ENCODE measurements around a stretch of chr10.

DNA sequence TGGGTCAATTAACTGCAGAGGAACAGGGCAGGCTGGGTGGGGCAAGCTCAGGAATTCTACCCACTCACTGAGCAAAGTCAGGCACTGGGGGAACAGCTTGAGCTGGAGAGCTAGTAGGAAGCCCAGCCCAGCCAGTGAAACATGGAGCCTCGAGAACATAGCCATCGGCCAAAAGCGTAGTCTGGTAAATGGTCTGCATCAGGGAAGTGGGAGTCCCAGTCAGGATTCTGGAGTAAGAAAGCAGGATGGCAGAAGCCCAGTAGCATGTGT lies 65.6 kb upstream of the MXI1 start:
- RRBS = no CpG with 5 or more reads among the region's 3 CpGs

DNA sequence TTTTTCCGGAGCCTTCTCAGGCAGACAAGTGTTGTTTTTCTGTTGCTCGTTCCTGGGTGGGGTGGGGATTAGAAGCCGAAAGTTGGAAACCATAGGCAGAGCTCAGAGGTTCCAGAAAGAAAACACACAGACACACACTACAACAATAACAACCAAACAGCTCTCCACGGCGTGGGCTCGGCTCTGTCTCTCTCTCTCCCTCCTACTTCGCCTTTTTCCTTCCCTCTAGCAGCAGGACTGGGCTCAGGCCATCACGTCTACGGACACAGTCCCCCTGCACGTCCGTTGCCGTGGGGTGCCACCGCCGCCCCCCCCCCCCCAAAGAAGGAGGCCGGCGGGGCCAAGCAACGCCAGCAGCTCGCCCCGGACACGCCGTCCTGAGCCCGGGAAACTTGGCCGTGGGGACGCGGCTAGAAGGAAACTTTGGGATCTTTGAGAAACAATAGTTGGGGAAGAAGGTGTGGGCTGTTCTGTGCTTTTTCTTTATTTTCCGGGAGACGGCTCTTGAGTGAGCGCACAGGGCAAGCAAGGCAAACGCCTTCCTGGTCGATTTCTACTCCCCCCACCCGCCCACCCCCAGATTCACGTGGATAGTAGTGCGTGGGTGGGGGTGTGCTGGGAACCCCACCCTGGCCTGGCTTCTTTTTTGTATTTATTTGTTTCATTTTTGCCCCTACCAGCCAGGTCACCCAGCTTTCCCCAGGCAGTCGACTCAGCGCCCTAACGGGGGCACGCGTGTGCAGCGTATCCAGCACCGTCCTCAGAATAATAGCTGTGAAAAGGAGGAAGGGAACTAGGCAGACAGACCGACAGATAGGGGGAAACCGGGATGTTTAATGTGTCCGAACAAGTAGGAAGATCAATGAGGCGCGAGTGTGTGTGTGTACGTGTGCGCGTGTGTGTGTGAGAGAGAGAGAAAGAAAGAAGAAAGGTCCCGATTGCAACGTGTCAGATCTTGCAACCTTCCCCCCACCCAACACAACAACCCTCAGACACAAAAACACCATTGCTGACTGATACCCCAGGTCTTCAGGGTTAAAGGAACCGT lies 1.4 kb downstream of the MXI1 start:
- RRBS = no CpG with 5 or more reads among the region's 51 CpGs

DNA sequence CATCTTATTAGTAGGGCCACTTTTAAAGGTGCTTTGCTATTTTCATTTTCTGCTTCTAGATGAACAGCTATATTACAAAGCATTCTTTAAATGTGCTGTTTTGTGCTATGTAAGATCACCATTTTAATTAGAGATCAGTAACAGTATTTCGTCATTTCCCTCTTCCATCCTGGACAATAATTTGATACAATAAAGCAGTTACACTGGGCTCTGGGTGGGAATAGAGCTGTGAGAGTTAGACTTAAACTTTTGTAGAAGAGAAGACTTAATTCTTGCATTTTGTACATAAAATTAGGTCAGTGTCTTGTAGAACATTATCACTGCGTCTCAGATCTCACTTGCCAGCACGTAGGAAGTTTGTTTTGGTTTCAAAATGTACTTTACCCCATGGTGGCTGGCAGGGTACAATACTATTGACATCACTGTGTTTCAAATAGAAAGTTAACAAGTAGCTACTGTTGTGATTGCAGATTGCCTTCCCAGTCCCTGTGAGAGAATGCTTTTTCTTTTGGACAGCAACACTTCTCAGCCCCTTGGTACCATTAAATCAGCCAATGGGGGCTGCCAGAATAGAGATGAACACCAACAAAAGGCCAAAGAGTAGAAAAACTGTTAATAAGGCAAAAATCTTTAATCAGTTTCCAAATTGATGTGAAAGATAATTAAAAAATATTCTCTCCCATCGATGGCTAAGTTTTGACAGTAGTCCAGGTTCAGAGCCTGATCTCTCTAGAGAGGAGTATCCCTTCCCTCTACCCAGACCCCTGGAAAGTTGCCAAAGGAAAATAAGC lies 35.2 kb downstream of the SMNDC1 start:
- RRBS = no CpG with 5 or more reads among the region's 4 CpGs

- RRBS = no CpG with 5 or more reads among the region's 6 CpGs
Observed at GRCh38 chr10:110496632-110497120, 1.0 kb upstream of the DUSP5 start.

DNA sequence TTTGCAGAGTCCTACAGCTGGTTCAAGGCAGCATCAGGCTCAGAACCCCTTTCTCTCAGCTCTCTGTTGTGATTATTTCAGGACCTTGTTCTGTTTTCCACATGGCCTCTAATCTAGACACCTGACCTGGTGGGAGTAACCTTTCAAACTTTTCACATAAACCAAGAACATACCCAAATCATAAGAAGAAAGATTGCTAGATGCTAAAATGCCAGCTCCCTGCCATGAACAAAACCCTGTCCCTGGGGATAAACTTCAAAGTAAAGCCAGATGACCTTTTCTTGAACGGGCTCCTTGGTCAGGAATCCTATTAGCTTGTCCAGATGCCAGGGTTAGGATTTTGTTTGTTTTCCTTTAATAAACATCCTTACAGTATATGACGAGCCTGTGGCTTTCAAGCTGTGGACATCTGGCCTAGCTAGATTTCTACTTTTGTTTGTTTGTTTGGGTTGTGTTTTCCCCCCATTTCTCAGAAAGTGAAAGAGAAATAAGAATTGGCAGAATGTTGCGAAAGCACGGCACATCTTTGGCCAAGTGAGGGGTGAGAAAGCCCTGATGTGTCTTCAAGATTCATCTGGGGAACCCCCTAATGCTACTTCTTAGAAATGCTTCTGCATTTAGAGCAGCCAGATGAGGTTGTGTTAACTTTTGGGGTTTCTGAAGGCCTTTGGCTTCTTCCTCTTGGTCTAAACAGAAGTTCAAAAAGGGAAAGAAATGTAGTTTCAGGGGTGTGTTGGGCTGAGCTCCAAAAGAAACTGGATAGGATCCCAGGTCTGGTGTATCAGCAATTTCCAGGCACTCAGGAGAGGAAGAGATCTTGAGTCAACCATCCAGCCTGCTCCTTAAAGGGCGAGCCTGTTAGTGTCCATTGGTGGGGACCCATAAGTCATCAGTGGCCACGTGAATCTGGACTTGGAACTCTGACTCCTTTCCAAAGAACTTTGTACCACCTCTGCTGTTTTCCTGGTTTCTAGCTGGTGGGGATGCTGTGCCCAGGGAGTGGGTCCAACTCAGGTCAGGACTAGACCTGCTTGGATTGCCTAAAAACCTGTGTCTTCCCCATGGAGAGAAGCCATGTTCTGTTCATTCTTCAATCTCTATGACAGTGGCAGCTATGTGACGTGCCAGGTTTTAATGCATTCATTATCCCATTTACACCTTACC lies 6.4 kb downstream of the DUSP5 start:
- RRBS = no CpG with 5 or more reads among the region's 7 CpGs

- RRBS = no CpG with 5 or more reads among the region's 2 CpGs
Observed at GRCh38 chr10:110582372-110582825, 14.9 kb downstream of the SMC3 start.

DNA sequence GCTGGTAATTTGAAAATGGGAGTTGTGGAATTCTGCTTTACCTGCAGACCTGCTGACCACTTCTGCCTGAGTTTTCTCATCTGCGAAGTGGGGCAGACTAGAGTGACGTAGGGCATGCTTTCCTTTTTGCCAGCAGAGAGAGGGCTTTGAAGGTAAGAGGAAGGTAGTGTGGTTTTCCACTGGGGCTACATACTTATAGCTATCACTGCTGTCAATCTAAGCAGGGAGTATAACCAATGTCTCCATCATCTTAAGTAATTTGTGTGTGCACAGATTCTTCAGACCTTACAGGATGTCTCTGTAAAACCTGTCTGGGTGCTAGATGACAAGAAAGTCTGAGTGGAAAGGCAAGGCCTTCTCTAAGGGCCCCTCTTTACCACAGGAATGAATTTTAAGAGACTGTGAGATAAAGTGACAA lies 106.8 kb downstream of the RBM20 start:
- RRBS = no CpG with 5 or more reads among the region's 2 CpGs

DNA sequence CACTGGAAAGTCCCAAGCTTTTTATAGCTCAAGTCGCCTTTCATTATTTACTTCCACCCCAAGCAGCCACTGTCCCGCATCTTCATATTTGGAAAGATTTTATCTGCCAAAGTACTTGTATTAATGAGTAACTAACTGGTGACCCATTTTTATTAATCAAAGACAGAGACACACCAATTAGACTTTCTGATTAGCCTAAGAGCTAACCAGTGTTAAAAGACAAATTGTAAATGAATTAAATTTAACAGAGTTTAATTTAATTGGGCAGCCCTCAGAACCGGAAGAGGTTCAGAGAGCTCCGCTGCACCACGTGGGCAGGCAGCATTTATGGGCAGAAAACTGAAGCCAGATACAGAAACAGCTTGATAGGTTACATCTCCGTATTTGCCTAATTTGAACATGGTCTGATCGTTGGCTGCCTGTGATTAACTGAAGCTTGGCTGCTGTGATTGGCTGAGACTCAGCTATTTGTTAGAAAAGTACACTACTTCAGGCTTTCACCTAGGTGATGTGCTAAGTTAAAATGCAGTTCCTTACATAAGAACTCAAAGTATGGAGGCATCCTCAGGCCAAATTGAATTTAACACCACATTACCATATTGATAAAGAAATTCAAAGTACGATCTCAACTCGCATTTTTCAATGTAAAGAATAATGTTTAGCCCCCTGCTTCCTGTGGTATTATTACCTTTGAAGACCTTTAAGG lies 78.3 kb upstream of the PDCD4 start:
- RRBS = no CpG with 5 or more reads among the region's 9 CpGs

DNA sequence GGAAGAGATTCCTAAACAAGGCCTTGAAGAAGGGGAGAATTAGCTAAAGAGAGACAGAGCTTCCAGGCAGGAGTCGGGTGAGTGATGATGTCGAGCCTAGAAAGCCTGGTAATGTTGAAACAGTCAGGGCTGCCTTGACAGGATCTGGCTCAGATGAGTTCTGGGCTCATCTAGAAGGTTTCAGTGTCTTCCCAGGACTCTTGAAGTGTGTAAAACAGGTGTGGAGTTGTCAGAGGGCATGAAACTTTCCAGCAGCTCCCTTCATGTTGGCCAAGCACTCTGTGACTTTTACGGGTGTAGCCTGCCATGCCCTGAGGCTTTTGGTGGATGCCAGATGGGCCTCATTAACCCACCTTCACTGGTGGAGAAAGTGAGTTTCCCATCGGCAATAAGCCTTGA lies 66.5 kb upstream of the PDCD4 start:
- RRBS = no CpG with 5 or more reads among the region's 4 CpGs

DNA sequence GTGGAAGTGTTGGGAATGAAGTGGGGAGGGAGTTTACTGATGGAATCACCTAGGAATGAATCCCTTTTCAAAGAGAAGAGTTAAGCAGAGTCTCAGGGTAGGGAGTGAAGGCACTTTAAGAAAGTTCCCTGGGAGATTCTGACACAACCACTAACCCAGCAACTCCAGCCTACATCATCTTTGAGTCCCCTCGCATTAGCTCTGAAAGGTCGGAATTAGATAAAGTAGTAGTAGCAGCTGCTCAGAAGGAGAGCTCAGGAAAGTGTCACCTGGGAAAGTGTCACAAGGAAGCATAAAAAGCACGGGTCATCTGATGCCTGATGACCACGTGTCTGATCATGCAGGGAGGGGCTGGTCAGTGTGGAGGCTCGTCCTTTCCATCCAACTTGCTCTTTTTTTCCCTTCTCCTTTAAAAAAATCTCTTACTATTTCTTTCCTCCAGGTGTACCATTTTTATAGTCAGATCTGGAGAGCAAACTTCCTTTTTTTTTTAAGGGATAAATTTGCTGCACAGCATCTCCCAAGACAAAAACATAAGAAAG lies 47.1 kb upstream of the PDCD4 start:
- RRBS = no CpG with 5 or more reads among the region's 5 CpGs

DNA sequence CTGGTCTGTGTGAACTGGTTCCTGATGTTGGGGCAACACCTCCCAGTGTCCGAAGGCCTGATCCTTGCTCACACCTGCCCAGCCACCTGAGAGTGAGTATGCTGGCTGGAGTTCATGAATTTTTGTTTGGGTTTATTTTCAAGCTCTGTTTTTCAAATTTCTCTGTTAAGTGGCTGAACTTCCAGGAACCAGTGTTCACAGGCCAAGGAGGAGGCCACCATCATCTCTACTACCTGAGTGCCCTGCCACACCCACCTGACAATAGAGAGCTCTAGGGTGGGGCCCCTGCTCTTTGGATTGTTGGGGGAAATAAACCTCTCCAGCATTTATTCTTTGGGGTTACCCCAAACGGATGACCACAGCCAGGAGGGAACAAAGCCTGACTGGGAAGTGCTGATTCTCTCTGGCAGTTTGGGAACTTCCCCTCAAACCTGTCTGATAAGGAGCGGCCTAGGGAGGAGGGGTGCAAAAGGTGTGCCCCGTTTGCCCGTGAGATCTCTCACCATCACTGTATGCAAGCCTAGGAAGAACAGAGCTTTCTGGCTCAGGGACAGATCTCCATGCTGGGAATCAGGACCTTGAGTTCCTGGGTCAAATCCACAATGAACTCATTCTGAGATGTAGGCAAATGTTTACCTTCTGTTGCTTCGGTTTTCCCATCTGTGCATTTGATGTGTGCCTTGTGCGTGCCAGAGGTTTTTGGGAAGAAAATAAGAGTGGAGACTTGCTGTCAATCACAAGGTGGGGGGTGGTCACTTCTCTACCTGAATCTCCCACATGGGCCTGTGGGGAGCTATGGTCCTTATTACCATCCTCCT lies 27.8 kb upstream of the PDCD4 start:
- RRBS = no CpG with 5 or more reads among the region's 7 CpGs

DNA sequence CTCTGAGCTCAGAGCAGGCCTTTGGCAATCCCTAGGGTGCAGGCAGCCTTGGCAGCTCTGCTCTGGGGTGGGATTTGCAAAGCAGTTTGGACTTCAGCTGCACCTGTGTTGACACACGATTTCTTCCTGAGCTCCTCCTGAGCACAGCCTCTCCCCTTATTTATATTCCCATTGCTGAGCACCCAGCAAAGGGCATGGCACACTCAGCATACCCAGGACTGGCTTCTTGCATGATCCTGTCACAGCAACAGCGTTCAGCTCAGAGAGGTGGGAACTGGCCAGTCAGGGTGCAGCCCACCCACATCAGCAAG lies 25.4 kb upstream of the PDCD4 start:
- RRBS = no CpG with 5 or more reads among the region's 2 CpGs

DNA sequence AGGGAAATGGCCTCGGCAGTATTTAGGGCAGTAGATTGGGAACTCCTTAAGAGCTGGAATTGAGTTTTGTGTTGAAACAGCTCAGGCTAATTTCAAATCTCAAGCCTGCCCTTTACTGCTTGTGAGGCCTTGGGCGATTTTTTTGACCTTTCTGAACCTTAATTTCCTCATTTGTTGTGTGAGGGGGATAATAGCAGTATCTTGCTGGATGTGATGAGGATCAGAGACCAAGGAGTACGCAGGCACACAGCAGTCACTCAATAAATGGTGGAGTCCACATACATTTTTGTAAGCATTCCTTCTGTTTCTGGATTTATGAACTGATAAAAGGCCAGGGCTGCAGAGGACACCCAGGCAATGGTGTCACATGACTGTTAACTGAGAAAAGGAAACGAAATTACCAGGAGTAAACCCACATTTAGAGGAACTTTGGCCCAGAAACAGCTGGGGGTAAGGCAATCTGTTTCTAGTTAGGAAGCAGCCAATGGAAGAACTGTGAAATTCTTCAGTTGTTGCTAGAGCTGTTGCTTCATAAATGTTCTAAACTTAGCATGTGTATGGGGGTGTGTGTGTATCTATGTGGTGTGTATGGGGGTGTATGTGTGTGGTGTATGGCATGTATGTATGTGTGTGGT lies 11.9 kb upstream of the PDCD4 start:
- RRBS = no CpG with 5 or more reads among the region's 4 CpGs

DNA sequence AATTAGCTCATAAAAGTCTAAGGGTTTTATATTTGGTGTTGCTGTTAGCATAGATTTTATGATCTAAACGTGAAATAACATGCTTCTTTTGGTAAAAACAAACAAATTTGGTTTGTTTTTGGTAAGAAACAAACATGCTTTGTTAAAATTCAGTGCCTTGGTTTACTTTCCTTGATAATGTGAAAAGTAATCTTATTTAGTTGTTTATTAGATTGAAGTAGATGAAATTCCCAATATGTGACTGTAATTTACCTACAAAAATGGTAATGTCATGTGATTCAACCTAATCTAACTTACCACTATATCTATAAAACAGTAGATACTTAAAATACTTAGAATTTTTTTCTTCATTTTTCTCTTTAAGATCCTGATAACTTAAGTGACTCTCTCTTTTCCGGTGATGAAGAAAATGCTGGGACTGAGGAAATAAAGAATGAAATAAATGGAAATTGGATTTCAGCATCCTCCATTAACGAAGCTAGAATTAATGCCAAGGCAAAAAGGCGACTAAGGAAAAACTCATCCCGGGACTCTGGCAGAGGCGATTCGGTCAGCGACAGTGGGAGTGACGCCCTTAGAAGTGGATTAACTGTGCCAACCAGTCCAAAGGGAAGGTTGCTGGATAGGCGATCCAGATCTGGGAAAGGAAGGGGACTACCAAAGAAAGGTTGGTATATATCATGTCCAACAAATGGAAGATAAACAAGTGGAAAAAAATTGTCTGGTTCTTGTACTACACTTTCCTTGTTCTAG lies 9.3 kb downstream of the PDCD4 start:
- RRBS = 96% methylated on average over 3 of the region's 10 CpGs

DNA sequence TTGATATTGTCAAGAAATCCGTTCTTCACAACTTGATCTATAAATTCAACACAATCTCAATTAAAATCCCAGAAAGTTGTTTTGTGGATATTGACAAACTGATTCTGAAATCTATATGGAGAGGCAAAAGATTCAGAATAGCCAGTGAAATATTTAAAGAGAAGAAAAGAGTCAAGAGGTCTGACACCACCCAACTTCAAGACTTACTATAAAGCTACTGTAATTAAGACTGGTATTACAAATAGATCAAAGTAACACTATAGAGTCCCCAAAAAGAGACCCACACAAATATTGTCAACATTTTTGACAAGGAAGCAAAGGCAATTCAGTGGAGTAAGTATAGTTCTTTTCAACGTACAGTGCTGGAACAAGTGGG lies 52.3 kb upstream of the ADRA2A start:
- RRBS = no CpG with 5 or more reads among the region's 2 CpGs

DNA sequence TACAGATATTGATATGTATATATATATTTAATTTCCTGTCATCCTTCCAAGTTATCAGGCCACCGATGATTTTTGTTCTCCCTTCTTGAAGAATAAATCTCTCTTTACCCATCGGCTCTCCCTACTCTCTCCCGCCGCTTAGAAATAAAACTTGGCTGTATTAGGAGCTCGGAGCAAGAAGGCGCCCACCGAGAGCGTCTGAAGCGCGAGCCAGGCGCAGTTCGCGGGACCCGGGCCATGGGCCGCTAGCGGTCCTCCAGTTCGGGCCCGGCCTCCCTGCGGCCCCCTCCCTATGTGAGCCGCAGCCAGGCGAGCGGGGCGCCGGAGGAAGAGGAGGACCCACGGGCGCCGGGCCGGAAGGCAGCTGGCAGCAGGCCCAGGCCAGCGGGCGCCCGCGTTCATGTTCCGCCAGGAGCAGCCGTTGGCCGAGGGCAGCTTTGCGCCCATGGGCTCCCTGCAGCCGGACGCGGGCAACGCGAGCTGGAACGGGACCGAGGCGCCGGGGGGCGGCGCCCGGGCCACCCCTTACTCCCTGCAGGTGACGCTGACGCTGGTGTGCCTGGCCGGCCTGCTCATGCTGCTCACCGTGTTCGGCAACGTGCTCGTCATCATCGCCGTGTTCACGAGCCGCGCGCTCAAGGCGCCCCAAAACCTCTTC lies 897 bp downstream of the ADRA2A start:
- RRBS = 9% methylated on average over 20 of the region's 62 CpGs

GRCh38 chr10:112271916-112272413 lies 11.2 kb upstream of the TECTB start:
- RRBS = no CpG with 5 or more reads among the region's 4 CpGs

DNA sequence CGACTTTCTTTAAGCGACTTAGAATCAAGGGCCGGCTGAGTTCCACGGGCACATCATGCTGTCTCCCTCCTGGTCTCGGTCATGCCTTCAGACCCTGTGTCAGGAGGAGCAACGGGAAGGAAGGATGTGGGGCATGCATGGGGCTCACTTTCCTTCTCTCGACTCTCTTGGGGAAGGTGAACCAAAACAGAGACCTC lies 2.5 kb downstream of the ACSL5 start:
- RRBS = no CpG with 5 or more reads among the region's 7 CpGs

DNA sequence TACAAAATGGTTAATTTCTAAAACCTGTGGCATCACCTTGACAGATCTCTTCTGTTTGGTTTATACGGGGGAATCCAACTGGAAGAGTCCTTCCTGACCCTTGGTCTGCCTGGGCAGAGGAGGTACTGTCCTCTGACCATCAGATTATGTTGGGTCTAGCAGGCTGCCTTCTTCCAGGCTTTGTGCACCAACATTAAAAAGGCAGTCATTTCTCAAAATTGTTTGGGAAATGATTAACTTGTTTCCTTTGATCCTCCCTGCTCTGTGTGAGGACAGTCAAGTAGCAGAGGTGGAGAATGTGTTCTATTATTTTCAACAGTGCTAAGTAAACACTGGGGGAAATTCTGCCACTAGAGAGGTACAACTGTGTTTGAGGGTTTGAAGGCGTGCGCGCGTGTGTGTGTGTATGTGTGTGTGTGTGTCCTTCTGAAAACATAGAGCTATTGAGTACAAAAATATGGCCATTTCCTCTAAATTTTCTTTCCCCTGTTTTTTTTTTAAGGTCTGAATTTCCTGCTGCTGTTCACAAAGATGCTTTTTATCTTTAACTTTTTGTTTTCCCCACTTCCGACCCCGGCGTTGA lies 20.6 kb downstream of the ACSL5 start:
- RRBS = no CpG with 5 or more reads among the region's 8 CpGs

- RRBS = no CpG with 5 or more reads among the region's 10 CpGs
Observed at GRCh38 chr10:112413112-112413518, 33.6 kb downstream of the ZDHHC6 start.